T47D (cell line): Measurements from ENCODE around the genes CD164 and GPR6.

DNA sequence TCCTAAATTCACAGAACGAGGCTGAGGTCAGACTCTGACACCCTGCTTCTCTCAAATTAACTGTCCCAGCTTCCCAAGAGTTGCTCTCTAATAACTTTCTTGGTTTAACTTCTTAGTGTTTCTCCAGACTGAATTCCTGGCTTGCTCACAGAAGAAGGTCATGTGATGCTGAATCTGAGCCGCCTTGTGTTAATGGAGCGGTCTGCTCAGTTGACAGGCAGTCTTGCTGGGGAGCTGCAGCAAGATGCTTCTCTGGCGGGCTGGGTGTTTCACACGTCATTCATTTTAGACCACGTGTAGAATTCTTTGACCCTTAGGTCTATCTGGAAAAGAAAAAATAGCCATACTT is 107.3 kb downstream of the FOXO3 start:
- RRBS: no CpG with 5 or more reads among the region's 6 CpGs

DNA sequence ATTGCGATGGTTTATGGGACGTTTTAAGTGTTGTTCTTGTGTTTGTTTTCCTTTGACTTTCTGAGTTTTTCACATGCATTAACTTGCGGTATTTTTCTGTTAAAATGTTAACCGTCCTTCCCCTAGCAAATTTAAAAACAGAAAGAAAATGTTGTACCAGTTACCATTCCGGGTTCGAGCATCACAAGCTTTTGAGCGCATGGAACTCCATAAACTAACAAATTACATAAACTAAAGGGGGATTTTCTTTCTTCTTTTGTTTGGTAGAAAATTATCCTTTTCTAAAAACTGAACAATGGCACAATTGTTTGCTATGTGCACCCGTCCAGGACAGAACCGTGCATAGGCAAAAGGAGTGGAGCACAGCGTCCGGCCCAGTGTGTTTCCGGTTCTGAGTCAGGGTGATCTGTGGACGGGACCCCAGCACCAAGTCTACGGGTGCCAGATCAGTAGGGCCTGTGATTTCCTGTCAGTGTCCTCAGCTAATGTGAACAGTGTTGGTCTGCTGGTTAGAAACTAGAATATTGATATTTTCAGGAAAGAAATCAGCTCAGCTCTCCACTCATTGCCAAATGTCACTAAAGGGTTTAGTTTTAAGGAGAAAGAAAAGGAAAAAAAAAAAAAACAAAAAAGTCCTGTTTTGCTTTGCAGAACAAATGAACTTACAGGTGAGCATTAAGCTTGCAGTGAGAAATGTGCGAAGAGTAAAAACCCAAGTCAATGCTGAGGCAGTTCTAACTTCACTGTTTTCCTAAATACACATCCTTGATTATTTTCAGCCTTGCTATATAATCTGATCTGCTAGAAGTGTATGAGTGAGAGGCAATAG is 119.6 kb downstream of the FOXO3 start:
- RRBS: no CpG with 5 or more reads among the region's 15 CpGs

GRCh38 chr6:108689798-108690212 is 129.1 kb downstream of the FOXO3 start:
- RRBS: no CpG with 5 or more reads among the region's 6 CpGs

- RRBS: no CpG with 5 or more reads among the region's 1 CpG
Measured at GRCh38 chr6:108735333-108735847, 112.8 kb upstream of the ARMC2 start.

DNA sequence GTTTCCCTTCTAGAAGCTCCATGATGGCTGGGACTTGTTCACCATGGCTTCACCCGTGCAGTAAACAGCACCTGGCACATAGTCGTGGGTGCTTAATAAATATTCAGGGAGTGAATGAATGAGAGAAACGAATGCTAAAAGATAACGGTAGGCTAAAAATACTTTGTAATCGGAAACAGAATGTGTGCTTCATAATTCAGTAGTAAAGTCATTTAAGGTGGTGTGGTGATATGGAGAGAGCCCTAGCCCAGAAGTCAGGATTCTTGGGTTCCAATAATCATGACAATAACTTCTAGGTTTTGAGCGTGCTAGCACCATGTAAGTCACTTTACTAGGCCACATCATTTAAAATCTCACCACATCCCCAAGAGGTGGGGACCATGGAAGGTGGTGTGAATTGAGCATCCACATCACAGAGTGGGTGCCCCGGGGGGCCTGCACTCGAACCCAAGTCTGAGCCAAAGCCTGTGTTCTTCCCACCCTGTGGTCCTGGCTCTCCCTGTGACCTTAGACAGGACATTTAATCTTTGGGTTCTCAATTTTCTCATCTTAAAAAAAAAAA is 26.1 kb downstream of the ARMC2 start:
- RRBS: no CpG with 5 or more reads among the region's 8 CpGs

DNA sequence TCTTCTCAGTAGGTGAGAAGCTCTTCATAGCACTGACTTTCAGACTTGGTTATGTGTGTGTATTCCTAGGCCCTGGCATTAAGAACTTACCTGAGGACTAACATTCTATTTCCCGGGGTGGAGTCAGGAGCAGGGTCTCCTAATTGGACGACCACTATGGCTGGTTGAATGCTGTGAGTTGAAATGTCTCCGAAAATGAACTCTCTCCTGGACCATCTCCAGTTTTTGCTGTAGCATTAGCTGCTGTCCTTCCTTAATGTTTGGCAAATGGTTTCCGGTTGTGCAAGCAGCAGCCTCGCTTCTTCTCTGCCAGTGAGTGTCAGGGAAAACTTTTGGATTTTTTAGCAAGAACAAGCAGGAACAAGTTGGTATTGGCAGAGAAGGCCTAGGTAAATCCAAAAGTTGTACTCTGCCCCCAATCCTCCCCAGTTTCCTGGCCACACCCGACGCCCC is 103.1 kb downstream of the ARMC2 start:
- RRBS: no CpG with 5 or more reads among the region's 7 CpGs

DNA sequence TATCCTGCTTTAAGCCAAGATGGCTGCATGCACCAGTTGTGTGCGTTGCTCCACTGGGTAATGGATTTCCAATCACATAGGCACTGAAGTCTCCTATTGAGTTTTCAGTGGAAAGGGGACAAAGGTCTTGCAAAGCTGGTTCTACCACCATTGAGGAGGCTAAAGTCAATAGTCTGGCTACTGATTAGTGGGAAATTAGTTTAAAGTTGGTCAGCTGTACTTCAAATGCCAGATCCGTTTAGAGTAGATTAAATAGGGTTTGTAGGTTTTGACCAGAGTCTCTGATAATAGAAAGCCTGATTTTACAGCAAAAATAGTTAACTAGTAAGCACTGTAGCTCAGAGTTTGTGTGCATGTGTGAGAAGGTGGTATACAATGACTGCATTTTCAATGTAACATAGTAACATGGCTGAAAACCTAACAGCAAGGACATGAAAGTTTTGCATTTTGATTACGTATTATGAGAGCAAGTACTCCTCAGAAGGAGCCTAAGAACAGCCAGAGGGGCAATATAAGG is 104.8 kb downstream of the SESN1 start:
- RRBS: no CpG with 5 or more reads among the region's 3 CpGs

DNA sequence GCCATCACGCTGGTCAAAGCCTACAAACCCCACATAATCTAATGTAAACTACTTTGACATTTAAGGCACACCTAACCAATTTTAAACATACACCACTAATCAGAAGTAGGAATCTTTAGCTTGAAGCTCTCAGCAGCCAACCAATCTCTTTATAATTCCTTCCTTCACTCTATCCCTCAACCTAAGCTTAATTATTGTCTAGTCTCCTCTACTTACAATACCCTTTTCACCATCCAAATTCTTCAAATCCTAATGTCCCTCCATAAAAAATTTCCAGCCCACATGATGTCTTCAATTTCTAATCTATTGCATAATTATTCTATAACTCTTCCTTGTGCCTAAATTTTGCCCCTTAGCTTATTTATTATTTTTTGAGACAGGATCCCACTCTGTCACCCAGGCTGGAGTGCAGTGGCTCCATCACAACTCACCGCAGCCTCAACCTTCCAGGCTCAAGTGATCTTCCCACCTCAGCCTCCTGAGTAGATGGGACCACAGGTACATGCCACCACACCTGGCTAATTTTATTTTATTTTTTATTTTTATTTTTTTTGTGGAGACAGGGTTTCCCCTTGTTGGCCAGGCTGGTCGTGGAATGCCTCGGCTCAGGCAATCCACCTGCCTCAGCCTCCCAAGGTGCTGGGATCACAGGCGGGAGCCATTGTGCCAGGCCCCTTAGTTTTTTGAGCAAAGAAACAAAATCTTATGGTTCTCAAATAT is 102.7 kb downstream of the SESN1 start:
- RRBS: no CpG with 5 or more reads among the region's 5 CpGs

GRCh38 chr6:108995693-108996257 is 98.9 kb downstream of the SESN1 start:
- RRBS: no CpG with 5 or more reads among the region's 1 CpG

GRCh38 chr6:109010657-109011223 is 83.9 kb downstream of the SESN1 start:
- RRBS: no CpG with 5 or more reads among the region's 2 CpGs

DNA sequence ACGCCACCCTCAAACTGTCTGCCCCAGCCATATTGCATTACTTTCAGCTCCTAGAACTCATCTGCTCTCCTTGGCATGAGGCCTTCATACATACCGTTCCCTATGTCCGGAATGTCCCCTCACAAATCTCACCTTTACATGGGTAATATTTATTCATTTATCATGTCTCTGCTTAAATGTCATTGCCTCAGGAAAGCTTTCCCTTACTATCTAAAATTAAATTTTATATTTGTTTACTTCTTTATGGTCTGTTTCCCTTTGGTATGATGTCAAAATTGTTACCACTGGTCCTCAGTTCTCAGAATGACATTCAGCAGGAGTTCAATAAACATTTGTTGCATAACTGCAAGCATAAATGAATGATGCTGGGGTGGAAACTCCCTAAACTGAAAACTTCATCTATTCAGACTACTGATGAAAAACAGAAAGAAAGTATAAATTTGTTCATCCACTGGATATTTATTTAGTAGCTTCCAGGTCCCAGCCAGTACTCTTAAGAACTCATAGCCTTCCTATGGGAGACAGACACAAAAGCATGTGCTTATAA is 3.1 kb downstream of the SESN1 start:
- RRBS: no CpG with 5 or more reads among the region's 3 CpGs

DNA sequence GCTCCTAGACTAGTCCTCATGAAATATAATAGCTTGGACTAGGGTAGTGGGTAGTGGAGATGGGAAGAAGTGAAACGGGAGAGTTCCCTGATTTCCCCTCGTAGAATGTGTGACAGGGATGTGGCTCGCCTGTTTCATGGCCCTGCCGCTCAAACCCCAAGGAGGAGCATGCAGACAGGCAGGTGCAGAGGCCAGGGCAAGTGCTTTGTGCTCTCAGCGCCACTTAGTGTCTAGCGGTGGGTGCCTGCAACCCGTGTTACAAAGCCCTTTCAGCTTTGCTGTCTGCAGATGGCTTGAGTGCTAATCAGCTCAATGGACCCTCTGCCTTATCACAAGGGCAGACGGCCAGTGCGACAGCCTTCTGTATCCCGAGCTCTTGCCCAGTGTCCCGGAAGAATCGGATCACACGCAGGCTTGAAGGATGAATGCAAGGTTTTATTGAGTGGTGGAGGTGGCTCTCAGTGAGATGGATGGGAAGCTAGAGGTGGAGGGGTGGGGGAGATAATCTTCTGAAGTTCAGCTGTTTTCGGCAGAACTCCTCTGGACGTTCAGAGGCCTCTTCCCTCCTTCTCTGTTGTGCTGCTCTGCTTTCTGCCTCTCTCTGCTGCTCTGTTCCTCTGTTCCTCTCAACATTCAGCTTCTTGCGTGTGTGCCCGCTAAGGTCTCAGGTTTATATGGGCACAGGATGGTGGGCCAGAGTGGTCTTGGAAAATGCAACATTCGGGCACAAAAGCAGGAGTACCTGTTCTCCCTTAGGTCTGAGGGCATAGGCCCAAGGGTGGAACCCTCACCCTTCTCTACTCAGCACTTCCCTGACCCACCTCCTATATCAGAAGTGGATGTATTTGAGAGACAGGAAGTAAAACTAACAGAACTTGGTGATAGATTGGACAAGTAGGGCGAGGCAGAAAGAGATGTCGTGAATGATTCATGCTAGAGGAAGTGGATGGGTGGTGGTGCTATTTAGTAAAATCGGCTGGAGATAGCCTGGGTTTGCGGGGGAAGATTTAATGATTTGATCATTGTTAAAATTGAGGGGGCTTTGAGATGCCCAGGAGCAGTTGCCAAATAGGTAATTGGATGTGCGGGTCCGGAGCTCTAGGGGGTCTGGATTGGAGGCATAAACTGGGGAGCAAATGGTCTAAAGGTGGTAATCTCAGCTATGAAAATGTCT is 141.4 kb downstream of the CEP57L1 start:
- RRBS: no CpG with 5 or more reads among the region's 24 CpGs

DNA sequence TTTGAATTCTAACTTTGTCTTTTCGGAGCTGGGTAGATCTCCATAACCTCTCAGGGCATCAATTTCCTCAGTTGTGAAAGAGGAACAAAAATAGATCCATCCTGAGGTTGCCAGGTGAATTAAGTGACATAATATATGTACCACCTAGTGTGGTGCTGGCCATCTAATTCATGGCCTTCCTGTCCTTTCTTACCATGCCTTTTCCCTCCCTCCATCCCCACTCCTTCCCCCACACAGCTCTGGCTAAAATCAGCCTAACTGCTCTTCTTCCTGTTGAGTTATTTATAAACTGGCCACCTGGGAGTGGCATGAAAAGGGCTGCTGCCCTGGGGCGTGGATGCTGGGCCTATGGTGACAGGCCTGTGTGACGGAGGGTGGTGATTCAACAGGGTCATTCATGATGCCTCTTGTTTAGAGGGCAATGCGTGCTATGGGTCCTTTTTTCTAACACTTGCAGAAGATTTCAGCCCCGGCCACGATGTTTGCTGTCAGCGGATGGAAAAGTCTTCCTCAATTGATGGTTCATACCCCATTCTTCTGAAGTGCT is 88.3 kb downstream of the CD164 start:
- RRBS: no CpG with 5 or more reads among the region's 7 CpGs

DNA sequence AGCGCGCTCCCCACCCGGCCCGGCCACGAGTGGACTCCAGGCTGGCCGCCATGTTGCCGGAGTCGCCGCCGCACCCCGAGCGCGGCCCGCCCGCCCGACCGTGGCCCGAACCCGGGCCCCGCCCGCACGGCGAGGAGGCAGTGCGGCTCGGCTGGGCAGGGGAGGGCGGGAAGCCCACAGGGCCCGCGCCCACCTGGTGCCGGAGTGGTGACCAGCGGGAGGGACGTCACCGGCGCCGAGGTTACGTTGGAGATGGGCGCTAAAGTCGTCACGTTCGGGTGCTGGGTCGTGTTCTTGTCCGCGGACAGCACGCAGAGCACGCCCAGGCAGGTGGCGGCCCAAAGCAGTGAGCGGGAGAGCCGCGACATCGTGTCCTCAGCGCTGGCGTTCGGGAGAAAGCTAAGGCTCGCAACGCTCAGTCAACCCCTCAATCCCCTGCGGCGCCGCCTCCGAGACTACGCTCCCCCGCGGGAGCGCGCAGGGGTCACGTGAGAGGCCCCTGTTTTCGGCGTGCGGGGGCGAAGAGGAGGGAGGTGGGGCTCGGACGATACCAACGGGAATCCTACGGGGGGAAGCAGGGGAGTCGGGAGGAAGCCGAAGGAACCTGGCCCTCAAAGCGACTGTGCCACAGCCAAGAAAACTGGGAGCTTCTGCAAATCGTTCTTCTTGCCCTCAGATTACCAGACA is at the start of gene CD164:
Gene CD164 (minus strand): TSS at position 457 of the 687 bp plus-strand sequence.
- RRBS: under 1% methylated on average over 24 of the region's 76 CpGs

DNA sequence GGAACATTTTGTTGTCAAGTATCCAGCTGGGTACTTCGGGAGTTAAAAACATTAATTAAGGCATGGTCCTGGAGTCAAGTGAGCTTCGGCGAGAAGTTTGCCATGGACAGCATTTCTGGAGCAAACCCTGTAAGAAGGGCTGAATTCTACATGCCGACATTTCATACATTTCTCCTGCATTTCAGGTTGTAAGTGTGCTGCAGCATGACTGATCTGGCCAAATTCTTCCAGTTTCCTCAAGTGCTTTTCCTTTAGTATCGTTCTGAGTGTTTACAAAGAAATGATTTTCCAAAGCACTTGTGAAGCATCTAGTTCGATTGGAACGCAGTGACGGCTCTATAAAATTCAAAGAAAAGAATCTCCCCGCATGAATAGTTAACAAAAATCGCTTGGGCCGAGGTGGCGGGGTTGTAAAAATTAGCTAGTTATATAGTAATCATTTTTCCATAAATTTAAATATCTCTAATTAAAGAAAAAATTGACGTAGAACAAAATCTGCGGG is 728 bp downstream of the PPIL6 start:
- RRBS: no CpG with 5 or more reads among the region's 14 CpGs

DNA sequence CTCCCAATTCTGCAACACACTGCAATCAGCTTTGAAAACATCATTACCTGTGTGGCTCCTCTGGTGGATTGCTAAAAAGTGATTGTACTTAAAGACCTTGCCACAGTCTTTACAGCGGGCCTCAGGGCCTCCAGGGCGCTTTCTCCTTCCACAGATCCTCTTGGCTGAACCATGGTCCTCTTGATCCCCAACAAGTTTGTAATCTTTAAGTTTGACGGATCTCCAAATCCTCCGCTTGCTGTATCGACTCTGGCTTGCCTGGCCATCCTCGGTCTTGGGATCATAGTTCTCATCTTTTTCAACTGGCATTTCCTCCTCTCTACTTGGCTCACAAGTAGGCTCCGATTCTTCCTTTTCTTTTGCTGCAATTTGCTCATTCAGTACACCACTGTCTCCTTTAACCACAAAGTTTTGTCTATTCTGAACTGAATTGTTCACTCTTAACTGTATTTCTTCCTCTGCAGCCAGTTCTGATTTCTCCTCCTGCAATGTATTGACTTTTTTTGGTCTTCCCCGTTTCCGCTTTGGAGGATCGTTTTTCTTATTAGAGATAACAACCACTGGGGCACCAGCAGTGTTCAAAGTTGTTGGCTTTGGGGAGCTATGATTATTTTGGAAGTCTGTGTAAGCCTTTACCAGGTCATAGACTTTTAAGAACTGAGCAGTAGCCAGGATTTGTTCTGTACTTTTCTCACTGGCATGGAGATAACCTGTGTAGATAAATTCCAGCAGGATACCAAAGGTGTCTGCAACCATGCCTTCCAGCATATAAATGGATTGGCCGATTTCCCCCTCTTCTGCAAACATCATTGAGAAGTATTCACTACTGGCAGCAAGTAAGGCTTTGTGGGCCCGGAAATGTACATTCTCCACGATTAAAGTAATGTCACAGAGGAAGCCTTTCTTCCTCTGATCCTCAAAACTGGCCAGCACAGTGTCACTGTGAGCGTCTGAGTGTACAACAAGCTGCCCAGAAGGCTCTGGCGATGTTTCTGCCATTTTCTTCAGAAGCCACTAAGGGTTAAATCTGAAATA is 1.7 kb downstream of the ZBTB24 start:
- RRBS: no CpG with 5 or more reads among the region's 15 CpGs

- RRBS: no CpG with 5 or more reads among the region's 5 CpGs
Measured at GRCh38 chr6:109867154-109867787, 110.8 kb upstream of the GPR6 start.

DNA sequence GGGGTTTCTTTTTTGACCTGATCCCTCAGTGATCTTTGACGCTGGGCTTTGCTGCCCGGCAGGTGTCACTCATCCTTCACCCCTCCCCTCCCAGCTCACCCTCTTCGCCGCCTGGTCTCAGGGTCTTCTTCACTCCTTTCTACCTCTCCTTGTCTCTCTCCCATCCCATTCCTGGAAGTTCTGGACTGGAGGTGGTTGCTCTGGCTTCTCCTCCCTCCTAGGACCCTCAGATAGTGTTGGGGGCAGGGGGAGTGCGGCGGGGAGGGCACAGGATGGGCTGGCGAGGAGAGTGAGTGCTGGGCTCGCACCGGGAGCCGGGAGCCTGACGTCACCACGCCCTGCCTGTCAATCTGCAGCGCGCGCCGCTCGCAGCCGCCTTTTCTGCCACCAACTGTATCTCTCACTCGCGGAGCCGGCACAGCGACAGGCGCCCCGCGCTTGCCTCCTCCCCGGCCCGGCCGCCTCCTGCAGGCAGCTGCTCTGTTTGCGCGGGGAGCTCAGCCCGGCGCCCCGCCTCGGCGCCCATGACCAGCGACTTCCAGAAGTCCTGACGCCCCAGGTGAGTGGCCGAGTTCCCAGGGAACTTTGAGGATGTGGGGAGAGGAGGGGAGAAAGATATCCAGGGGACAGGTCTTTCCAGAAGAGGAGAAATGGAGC is at the start of gene GPR6:
Gene GPR6 (plus strand): TSS at position 403 of the 657 bp plus-strand sequence.
- RRBS: 3% methylated on average over 16 of the region's 38 CpGs

DNA sequence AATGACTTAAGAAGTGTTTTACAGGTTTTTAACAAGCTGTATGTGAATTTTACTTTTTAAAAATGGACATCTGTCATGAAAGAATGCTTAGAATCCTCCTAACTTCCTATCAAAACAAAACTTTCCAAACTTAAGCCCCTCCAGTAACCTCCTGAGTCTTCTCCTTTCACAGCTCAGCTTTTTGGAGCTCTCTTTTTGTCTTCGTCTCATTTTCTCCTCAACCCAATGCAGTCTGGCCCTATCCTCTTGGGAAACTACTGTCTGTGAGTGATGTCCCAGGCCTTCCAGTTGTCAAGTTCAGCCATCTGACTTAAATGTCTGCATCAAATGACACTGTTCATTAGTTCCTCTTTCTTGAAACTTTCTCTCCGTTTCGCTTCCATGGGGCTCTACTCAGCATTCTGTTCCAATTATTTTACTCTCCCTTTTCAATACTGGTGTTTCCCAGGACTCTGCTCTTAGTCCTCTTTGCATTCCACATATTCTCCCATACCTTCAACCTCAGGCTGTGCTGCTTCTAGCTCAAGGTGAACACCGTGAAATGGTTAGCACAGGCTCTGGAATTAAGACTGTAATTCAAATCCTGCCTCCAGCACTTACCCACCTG is 1.4 kb downstream of the CDC40 start:
- RRBS: no CpG with 5 or more reads among the region's 4 CpGs

DNA sequence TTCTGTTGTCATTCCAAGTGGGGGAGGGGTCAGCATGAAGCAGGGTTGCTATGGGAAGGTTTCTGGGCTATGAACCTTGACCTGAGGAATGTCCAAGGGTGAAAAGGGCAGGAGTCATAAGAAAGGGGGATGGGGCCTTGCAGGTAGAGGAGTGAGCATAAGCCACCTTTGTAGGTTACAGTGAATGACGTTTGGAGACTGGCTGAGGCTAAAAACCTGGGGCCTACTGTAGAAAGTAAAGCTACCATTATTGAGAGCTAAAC is 3.0 kb downstream of the METTL24 start:
- RRBS: no CpG with 5 or more reads among the region's 1 CpG